Iris pigment epithelial cell (primary cell): ENCODE results near the gene AHR.

- RRBS = 2% methylated on average over 46 of the region's 120 CpGs
Measured at GRCh38 chr7:17298395-17299405, at the start of gene AHR. Gene AHR, plus strand, starts transcription at chr7:17298652.

GRCh38 chr7:17308072-17308846, 9.8 kb downstream of the AHR start:
- RRBS = no CpG with 5 or more reads among the region's 1 CpG

- RRBS = no CpG with 5 or more reads among the region's 4 CpGs
Measured at GRCh38 chr7:17334796-17335014, 36.3 kb downstream of the AHR start.

- RRBS = no CpG with 5 or more reads among the region's 4 CpGs
Measured at GRCh38 chr7:17507935-17508192, 209.4 kb downstream of the AHR start.

DNA sequence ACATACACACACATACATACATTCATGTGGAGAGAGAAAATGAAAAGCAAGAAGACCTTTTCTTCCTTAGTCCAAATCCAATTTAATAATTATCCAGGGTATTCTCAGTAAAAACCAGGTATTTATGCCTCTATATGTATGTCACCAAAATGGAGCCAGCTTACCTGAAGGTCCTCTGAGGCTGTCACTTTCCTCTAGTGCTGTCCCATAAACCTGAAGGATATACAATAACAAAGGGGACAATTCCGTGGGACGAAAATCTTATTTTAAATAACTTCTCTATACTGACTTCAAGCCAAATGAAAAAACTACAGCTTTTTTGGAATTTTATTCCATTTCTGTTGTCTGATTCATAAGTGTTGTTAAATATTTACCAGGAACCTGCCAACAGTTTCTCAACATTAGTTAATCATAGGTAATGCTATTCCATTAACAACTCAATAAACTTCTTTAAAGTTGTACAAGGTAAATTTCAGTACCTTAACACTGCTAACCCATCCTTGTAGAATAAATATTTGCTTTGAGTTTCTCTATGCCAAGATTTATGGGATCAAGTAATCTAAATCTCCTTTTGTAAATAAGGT, 260.2 kb downstream of the AHR start:
- RRBS = no CpG with 5 or more reads among the region's 2 CpGs

DNA sequence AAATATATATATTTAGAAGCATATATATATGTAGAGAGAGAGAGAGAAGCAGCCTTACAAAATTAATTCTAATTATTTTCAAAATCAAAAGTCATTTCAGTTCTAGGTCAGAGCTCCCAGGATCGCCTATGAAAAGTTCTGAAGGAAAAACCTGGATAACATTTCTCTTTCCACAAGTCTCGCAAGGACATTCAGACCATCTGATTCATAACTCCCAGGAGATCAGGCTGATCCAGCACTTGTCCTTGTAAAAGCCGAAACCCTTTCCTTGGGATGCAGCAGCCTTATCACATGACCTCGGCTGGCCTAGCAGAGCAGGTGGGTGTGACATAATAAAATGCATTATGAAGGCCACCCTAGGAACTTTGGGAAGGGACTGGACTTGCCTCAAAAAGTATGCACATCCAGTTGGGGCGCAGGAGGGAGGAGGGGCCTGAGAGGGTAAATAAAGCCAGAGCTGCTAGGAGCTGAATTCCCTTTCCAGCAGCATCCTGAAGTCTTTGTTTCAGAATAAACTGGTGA, 260.9 kb downstream of the SNX13 start:
- RRBS = no CpG with 5 or more reads among the region's 5 CpGs

GRCh38 chr7:18087767-18088205, 60.1 kb upstream of the PRPS1L1 start:
- RRBS = no CpG with 5 or more reads among the region's 13 CpGs

DNA sequence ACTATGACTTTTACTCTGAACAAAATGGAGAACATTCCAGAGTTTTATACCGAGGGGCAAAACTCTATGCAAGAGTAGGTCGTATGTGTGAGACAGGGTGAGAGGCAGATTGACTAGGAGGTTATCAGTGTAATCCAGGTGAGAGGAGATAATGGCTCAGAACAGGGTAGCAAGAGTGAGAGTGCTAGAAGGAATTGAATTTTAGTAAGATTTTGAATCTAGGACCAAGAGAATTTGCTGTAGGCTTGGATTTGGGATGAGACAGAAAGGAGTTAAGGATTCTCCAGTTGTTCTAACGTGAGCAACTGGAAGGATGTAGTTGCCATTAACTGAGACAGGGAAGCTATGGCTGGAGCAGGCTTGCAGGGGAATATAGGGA, 219.0 kb upstream of the PRPS1L1 start:
- RRBS = no CpG with 5 or more reads among the region's 3 CpGs

- RRBS = no CpG with 5 or more reads among the region's 4 CpGs
Measured at GRCh38 chr7:18294162-18294714, 201.3 kb upstream of the HDAC9 start.

- RRBS = no CpG with 5 or more reads among the region's 8 CpGs
Measured at GRCh38 chr7:20123965-20124561, 93.1 kb downstream of the MACC1 start.

- RRBS = no CpG with 5 or more reads among the region's 4 CpGs
Measured at GRCh38 chr7:20152882-20153352, 64.3 kb downstream of the MACC1 start.

- RRBS = no CpG with 5 or more reads among the region's 10 CpGs
Measured at GRCh38 chr7:20219769-20220818, 2.9 kb upstream of the MACC1 start.

DNA sequence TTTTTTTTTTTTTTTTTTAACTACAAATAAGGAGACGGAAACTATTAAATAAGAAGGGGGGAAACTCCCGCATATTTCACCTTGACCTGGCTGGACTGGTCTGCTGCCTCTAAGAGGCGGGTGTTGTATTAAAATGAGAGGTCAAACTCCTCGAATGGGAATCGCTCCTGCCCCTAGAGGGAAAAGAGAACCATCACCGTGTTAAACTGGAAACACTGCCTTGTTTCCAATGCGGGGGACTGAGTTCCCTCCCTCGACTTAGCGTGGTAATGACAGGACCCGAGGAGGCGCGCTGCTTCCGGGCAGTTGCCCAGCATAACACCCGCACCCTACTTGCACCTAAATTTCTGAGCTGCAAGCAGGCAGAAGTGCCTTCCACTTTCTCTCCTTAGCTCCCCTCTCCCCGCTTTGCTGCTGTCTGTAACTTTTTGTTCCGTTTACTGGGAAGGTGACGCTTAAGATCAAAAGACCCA, 1.1 kb upstream of the ITGB8 start:
- RRBS = no CpG with 5 or more reads among the region's 17 CpGs

DNA sequence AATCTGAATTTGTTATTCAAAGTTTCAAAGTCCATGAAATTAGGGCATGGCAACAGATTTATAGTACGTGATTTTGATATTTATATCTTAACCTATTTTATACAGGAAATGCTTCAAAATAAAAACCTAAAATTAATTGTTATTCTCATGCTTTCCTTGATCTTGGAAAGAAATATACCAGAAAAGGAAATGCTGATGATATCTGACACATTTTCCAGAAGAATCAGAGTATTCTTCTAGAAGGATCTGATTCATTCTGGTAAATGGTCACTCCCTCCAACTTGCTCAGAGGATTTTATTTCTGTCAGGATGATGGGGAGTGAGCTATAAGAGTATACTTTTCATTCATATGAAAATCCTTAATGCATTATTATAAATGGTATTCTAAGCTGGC, 71.5 kb downstream of the ITGB8 start:
- RRBS = no CpG with 5 or more reads among the region's 1 CpG

DNA sequence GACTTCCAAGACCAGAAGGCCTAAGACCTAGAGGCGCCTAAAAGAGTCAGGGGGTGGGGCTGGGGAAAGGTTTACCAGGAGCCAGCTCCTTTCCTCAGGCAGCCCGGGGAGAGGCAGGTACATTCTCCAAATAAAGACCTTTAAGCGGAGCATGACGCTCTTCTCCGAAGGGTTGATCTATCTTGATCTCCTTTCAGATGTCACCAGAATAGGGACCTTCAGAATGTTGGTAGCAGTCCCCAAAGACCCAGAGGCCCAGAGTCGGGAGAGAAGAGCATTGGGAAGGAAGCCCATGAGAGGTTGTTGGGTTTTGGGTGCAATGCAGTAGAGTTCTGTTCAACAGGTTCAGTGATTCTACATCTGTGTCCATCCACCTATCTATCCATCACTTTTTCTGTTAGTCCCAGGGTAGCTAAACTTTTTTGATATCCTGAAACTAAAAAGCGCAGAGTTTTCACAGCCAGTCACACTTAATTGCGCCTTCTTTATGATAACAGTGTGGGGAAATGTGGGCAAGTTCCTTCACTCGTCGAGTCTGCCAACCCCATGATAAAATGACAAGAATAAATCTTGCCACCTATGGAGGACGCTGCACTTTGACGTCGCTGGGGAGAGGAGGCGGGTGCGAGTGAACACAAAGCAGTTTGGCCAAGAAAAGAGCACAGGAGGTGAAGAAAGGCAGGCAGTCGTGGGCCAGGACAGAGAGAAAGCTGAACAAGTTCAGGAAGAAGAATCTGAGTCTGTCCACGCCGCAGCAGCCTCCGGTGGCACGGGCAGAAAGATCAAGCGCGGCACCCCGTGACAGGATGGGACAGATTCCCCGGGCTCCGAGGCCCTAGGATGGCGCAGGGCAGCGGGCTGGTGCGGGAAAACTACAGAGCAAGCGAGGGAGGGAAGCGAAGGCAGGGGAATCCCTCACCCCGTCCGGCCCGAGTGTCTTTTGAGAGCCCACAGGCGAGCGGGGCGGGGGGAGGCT, 9.3 kb downstream of the SP8 start:
- RRBS = 8% methylated on average over 13 of the region's 36 CpGs

DNA sequence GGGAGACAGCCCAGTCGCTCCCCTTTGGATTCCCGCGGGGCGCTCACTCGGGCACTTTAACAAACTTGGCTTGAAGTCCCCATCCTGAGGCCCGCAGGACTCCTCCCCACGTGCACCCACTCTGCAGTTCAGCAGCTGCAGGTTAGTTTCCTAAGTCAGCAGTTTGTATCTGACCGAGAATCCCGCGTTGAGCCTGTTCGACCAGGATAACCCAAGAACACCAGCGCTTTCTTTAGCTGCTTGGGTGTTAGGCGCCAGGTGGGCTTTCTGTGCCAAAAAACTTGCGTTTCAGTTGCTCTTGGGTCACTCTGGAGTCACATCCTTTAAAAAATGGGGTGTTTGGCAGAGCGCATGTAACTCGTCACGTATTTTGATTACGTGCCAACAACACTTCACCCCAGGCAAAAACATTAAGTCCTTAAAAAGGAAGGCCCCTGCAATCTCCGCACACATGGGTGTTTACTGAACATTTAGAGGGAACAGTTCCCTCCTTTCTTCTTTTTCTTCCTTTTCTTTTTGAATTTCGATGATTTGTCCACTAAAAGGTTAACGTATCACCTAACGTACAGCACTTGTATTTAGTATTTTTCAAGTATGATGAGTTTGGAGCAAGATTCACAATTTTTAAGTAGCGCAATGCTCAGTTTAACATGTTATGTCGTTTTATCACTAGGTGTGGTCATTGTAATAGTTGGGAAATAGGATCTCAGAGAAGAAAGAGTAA, 969 bp downstream of the DNAH11 start:
- RRBS = no CpG with 5 or more reads among the region's 24 CpGs

GRCh38 chr7:21942873-21943810, 2.6 kb downstream of the CDCA7L start:
- RRBS = no CpG with 5 or more reads among the region's 14 CpGs

DNA sequence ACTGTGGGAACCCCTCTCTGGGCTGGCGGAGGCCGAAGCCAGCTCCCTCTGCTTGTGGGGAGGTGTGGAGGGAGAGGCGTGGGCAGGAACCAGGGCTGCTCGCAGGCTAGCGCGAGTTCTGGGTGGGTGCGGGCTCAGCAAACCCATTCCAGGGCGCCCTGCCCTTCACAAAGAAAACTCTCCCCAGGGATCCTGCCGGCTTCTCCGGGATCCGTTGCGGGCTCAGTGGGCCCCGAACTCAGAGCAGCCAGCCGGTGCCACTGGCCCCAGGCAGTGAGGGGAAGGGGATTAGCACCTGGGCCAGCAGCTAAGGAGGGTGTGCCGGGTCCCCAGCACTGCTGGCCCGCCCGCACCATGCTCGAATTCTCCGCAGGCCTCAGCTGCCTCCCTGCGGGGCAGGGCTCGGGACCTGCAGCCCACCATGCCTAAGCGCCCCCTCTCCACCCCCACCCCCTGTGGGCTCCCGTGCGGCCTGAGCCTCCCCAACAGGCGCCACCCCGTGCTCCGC, 144.6 kb upstream of the CDCA7L start:
- RRBS = 82% methylated on average over 5 of the region's 27 CpGs

DNA sequence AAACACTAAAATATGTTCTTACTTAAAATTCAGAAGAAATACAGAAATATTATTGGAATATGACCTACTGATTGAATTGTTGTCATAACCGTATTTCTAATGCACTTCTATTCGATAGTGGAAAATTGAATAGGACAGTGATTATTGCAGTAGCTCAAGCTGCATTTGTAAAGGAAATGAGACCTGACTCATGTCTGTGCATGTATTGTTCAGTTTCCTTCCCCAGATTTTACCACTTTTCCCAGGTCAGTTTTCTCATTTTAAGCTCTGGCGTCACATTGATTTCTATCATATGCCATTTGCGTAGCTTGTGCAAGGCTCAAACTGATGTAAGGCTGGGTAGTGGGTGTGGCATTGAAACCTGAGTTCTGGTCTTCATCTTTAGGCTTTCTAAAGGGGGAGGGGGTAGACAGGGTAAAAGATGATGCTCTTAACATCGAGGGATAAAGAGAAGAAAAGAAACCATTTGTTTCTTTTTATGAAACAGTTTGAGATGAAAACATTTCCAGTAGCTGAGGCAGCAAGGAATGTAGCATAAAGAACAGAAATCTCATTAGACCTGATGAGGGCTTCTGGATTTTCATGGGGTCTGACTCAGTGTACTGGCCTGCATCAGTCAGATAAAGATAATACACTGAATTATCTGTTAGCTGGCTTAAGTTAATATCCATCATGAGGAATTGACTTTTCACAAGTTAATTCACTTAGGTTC, 182.2 kb upstream of the CDCA7L start:
- RRBS = no CpG with 5 or more reads among the region's 5 CpGs